H4 (cell line): ENCODE measurements around the gene SNX10.

DNA sequence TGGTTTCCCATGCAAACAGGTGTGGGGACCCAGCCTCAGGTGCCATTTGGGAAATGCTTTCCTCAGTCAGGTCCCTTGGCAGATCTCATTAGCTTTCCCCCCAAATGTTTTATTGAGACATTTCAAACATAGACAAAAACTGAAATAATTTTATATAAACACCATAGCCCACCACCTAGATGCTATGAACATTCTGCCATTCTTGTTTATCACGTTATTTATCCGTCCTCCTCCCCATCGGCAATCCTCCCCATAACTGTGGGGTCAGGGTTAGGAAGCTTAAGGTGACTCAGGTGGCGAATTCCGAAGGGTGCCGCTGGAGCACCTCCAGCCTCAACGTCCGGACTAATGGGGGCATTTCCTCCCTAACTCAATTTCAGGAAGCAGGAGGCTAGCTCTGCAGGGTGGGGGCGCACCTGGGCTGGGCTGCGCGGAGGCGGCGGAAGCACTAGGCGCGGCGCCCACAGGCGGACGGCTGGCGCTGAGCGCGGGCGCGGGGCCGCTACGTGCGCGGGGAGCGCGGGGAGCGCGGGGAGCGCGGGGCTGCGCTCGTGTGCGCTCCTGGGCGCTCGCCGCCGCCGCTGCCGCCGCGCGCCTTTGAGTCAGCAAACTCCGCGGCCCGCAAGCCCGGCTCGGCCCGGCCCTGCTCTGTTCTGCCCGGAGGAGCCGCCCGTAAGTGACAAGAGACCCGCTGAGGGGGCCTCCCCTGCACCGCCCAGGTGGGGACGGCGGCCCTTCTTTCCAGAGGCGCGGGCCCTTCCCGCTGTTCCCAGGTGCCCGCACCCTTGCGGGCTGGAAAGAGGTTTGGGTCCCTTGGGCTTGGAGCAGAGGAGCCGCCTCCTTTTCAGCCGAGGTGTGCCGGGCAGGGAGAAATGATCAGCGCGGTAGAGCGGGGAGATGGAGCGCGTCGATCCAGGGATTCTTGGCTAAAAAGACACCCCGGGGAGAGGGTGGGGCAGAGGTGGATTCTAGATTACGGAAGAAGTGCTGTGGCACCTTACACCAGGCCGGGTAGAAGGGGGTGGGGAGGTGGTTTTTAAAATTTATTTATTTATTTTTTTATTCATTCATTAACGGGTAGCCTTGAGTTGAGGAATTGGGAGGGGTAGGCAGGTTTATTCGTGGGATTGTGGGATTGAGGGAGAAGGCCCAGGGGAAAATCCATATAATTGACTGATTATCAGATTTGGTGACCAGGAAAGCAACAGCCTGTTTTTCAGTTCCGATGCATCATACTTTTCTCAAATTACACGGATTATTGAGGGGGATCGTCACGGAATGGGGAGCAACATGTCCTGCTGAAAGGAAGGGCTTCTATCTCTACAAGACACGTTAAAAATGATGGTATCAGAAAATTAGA lies at the start of gene SNX10:
Gene SNX10 (plus strand): TSS at position 448 of the 1,360 bp plus-strand sequence.
- RAMPAGE, long total RNA = no peak

DNA sequence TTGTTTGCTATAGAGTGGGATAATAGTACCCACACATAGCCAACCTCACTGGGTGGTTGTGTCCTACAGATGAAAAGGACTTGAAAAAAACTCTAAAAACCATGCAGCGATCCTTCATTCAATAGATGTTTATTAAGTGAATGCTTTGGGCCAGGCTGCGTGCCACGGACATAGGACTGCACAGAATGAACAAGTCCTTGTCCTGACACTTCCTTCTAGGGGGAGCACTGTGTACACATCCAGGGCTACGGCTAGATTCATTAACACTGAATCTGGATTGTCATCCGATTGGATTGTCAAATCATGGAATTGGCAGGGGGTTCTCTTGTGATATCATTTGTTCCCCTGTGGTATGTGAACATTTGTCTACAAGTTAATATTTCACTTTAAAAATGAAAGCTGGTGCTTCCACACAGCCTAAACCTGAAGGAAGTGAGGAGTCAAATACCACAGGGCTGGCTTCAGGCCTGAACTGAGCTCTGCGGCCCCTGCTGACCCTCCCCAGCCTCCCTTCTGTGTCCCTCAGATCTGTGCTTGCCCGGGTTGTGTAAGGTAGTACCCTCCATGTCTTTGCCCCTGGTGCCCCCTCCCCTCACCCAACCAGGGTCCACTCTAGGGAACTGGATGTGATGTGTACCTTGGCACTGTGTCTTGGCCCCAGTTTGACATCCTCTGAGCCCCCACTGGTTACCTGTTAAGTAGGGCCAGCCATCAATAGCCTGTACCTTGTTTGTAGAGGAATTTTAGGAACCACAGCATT lies 75.6 kb downstream of the SNX10 start:
- RAMPAGE, long total RNA = no peak

- RAMPAGE, long total RNA = no peak
Measured at GRCh38 chr7:26397806-26398795, 106.4 kb downstream of the SNX10 start.

DNA sequence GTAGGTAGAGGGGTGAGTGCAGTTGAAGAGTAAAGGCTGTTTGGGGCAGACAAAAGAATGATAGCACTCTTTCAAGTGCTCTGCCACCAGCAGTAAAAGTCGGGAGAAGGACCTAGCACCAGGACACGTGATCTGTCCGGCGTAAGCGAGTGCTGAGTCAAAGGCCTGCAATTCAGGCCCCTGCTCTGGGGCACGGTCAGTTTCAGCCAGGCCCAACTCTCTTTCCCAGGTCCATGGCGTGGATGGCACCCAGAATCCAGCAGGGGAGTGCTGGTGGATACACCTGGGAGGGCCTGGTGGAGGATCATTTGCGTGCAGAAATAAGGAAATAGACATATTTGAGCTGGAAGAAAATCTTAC lies 206.5 kb downstream of the SNX10 start:
- RAMPAGE, long total RNA = no peak

- RAMPAGE, long total RNA = no peak
Measured at GRCh38 chr7:26858646-26859133, 5.7 kb downstream of the SKAP2 start.

DNA sequence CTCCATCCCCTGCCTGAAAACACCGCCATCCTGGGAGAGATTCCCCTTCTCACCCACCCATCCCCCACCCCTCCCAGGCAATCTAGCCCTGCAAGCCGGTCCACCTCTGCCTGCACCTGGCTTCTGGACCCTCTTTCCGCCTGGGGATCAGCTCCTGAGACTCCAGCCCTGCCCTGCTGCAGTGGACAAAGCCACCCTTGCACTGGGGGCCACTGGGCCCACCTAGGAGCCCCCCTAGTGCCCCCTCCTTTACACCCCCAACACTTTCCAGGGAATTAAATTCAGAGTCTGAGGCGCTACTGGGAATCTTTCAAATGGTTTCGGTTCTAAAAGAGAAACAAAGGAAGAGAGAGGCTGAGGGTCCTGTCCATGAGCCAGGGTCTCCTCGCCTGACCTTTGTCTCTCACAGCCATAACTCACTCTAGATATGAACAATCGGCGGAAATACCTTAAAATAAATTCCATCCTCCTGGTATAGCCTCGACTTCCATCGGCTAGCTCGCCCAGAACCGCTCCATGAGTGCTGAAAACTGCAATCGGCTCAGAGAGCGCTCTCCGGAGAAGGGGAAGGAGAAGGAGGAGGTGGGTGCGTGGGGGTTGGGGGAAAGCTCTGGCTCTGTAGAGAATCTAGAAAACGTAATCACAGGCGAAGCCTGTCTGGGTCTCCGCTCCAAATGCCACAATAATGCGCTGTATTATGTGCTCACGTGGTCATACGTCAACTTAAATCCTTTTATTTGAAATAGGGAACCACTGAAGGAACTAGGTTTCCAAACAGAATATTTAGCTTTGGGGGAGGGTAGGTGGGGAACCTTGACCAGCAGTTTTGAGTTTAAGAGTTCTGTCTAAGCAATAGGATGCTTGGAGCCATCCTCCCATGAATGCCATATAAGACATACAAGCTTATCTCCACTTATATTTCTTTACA lies 12.6 kb downstream of the HOXA4 start:
- RAMPAGE, long total RNA = no peak

GRCh38 chr7:27138291-27139038 lies 5.0 kb downstream of the HOXA5 start:
- RAMPAGE, long total RNA = no peak

DNA sequence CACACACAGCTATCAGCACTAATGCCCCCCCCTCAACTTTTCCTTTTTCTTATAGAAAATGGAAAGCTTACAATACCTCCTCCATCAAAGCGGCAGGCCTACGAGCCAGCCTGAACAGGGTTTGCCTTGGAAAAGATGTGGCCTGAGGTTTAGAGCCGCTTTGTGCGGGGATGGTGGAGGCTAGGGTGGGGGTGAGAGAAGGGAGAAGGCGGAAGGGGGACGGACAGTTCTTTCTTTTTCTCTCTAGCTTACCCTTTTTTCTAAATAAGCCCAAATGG lies 2.1 kb downstream of the HOXA9 start:
- RAMPAGE, long total RNA = no peak

DNA sequence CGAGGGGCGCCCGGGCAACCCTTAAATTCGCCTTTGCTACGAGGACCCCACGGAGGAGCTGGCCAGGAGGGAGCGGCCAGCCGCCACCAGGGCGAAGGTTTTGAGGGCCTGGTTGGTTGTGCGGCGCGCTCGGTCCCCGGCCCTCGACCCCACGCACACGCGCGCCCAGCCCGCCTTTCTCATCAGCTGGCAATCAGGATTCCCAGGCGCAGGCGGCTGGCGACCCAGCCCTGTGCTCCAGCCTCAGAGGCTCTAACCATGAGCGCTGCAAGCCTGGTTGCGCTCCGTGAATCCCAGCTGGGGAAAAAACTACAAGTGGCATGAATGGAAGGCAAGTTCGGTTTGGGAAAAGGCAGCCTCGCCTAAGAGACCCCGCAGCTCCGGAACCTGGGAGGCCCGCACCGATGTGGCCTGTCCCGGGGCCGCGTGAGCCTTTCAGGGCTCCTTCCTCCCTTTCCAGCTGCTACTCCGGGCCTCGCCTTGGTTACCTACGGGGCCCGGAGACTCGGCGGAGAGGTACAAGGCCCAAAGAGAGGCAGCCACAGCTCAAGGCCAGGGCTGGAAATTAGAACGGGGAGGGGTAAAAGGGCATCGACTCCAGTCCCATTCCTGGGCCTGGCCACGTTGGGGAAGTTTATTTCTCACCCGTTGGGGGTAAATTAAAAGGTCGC lies 1.1 kb upstream of the HOXA9 start:
- RAMPAGE, long total RNA = no peak

DNA sequence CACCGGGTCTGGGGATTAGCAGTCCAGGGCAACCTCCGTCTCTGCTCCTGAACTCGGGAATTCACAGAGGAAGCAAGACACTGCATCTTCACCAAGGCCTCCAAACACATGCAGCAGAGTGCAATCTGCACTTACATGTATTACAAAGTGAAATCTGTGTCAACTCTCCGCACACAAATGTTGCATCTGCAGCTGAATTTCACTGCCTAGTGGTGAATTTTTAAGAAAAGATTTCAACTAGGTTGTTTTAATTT lies 6.0 kb downstream of the HOXA13 start:
- RAMPAGE, long total RNA = no peak

DNA sequence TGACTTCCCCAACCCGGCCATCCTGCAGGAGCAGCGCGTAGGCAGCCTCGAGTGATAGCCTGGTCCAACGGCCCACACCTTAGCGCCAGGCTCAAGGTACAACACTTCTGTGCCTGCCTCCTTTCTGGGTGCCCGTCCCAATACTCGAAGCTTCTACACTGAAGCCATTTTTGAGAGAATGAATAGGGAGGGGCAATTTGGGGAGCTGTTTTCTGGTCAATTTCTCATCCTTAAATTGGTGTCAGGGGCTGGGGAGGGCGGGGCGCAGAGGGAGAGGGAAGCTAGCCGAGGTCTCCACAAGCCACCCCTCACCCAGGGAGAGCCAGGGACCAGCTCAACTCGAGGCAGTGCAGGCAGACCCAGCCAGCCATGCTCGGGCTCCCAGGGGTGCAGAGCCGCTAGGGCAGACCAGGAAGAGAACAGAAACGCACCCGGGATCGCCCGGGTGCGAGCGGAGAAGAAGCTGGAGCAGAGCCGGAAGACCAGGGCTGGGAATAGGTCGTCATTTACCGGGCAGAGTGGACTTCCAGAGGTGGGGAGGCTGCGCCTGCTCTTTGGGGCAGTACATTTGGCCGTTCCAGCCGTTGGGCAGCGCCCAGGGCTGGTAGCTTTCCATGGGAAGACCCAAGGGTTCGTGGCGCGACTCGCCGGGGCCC lies 1.1 kb downstream of the HOXA13 start:
- RAMPAGE, long total RNA = no peak

DNA sequence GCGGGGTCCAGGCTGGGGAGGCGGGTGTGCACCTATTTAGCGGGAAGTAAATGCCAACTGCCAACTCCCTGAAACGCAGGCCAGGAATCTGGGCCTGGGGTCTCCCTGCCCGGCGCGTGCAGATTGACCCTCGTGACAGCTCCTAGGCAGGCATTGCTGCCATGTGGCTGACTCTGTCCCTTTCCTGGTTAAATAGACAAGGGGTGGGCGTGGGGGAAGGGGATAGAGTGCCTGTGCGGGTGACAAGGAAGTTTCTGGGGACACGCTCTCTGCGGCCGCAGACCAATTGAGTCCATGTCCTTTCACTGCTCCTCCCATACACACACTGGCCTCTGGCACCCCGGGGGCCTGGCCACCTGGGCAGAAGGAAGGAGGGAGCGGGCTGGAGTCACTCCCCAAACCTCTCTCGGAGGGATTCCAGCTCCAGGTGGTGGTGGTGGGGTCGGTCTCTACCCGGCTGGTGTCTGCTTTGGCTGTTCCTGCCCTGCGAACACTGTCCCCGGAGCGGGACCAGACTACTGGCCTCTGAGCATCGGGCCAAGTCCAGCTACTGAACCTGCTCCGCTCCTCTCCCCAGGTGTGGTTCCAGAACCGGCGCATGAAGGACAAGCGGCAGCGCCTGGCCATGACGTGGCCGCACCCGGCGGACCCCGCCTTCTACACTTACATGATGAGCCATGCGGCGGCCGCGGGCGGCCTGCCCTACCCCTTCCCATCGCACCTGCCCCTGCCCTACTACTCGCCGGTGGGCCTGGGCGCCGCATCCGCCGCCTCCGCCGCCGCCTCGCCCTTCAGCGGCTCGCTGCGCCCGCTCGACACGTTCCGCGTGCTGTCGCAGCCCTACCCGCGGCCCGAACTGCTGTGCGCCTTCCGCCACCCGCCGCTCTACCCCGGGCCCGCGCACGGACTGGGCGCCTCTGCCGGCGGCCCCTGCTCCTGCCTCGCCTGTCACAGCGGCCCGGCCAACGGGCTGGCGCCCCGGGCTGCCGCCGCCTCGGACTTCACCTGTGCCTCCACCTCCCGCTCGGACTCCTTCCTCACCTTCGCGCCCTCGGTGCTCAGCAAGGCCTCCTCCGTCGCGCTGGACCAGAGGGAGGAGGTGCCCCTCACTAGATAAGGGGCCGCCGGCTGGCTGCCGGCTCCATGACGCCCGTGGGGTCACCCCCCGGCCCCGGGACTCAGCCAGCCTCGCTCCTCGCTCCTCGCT lies 3.1 kb downstream of the EVX1 start:
- RAMPAGE, long total RNA = no peak

DNA sequence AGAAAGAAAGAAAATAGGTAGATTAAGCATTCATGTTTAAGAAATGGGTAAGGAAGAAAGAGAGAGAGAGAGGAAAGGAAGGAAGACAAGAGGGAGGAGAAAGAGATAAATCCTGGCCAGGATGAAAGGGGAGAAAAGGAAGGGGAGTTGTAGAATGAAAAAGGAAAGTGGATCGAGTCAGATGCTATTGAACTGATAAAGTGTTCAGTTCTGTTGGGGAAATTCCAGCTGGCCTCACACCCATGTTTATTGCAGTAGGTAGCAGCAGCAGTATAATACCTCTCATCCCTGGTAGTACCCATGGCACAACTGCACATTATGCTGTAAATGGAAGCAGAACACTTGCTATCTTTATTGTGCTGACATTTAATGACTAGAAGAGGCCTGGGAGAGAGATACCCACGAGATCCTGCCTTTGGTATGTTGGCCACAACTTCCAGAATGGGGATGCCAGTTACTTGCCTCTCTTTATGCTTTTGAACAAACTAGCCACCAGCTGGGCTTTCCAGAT lies 178.1 kb downstream of the EVX1 start:
- RAMPAGE, long total RNA = no peak

GRCh38 chr7:27656926-27657339 lies 5.8 kb downstream of the HIBADH start:
- RAMPAGE, long total RNA = no peak

DNA sequence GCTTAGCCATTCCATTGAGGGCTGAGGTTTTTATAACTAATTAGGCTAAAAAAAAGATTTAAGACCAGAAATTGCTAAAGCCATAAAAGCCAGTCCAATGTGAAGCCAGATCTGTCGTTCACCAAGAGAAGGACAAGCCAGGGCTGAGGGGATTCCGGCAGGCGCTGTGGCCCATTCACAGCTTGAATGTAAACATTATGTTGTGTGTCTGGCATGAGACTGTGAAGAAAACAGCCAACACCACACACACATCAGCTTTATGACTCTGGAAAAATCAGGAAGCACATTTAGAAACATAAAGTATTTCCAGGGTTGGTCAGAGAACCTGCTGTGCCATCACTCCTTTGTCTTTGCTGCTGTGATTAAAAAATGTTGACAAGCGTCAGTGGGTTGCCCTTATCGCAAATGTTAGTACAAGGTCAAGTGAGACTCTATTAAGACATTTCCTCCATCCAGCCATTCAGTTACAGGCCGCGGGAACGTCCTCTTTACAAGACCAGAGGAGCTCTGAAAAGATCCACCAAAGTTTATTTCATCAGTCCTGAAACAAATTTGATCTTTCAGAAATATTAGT lies 95.4 kb downstream of the TAX1BP1 start:
- RAMPAGE, long total RNA = no peak

DNA sequence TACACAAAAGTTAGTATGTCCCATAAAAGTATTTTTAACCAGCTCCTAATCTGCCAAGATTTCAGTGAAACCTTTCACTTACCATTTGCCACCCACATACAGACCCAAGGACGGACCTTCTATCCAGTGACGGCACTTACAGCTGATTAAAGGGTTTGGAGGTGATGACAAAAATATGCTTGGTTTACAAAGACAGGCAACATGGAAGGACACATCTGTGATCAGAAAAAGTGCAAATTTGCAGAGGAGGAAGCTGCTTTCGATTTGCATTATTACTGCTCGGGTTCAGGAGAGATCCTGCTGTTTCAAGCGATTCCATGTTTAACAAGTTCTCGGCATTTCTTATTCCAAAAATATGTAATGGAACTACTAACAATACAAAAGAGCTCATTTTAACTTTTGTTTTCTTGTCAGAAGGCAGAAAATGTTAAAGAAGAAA lies 109.0 kb downstream of the JAZF1 start:
- RAMPAGE, long total RNA = no peak

DNA sequence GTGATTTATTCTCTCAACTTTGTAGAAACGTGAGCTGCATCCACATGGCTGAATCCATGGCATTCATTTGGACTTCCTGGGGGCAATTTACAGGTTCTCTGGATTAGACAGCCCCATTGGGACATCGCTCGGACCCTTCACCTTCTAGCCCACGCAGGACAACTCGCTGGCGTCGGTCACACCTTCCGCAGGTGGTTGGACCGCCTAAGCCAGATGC lies 1.6 kb downstream of the JAZF1 start:
- RAMPAGE, long total RNA = no peak

- RAMPAGE, long total RNA = no peak
Measured at GRCh38 chr7:28266386-28266976, 85.9 kb upstream of the JAZF1 start.

DNA sequence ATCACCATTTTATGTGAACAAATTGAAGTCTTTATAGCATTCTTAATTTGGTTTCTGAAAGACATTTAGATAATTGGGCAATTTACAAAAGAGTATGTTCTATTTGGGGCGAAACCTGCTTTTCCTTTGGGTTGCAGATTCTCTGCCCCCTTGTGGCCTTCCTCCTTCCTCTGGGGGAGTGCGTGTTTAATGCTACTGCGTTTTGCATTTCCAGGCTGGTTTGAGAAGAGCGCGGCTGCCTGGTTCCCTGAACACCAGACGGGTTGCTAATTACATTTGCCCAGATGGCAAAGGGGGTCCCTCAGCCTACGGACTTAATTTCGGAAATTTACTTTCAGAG lies 91.8 kb upstream of the JAZF1 start:
- RAMPAGE, long total RNA = no peak

DNA sequence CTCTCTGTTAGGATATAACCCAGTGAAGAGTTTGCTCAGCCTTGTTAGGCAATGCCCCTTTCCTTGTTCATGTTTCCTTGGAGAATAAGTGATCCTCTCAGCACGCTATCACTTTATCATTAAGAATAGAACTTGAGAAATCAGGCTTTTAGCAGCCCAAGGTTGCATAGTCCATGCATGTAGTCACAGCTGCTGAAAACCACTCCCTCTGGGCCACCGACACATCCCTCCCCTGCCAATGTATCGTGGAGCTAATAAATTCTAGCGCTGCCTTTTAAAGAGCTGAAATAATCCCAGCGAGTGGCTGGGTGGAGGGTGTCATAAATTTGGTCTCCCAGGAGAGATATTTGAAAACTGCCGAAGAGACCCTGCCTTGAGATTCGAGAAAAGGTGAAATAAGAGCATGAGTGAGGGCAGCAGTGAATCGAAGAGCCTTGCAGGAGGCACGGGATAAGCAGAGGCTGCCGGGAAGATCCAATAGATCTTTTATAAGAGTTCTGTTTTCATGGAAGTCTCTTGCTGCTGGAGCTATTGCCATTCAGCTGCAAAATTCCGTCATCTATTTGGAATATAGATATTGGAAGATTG lies 249.9 kb downstream of the TRIL start:
- RAMPAGE, long total RNA = no peak